Measurements from ENCODE around the gene FYN.

DNA sequence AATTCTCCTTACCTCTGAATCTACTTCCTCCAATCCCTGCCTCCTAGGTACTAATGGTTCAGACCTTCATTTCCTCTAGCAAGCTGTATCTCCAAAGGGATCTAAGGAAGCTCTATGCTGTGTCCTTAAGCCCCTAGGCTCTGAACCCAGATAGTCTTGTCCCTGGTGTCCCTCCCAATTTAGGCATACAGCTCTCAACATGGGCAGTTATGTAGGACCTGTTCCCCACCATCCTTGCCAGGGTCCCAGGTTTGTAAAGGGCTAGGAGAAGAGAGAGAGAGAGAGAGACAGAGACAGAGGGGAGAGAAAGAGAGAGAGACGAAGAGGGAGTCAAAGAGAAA, 44.6 kb downstream of the SLC16A10 start:
- RRBS, result no CpG with 5 or more reads among the region's 1 CpG

DNA sequence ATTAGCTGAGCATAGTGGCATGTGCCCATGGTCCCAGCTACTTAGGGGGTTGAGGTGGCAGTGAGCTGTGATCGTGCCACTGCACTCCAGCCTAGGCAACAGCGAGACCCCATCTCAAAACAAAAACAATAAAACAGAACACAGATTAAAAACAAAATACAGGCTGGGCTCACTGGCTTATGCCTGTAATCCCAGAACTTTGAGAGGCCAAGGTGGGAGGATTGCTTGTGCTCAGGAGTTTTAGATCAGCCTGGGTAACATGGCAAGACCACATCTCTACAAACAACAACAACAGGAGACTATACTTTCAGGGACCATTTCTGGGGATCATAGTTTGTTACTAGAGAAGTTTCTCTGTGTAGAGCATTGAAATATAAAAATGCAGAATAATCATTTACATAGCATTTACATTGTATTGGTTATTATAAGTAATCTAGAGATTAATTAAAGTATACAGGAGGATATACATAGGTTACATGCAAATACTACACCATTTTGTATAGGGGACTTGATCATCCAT, 62.7 kb upstream of the MFSD4B start:
- RRBS, result no CpG with 5 or more reads among the region's 2 CpGs

- RRBS, result no CpG with 5 or more reads among the region's 3 CpGs
Measured at GRCh38 chr6:111231086-111231408, 28.1 kb upstream of the MFSD4B start.

DNA sequence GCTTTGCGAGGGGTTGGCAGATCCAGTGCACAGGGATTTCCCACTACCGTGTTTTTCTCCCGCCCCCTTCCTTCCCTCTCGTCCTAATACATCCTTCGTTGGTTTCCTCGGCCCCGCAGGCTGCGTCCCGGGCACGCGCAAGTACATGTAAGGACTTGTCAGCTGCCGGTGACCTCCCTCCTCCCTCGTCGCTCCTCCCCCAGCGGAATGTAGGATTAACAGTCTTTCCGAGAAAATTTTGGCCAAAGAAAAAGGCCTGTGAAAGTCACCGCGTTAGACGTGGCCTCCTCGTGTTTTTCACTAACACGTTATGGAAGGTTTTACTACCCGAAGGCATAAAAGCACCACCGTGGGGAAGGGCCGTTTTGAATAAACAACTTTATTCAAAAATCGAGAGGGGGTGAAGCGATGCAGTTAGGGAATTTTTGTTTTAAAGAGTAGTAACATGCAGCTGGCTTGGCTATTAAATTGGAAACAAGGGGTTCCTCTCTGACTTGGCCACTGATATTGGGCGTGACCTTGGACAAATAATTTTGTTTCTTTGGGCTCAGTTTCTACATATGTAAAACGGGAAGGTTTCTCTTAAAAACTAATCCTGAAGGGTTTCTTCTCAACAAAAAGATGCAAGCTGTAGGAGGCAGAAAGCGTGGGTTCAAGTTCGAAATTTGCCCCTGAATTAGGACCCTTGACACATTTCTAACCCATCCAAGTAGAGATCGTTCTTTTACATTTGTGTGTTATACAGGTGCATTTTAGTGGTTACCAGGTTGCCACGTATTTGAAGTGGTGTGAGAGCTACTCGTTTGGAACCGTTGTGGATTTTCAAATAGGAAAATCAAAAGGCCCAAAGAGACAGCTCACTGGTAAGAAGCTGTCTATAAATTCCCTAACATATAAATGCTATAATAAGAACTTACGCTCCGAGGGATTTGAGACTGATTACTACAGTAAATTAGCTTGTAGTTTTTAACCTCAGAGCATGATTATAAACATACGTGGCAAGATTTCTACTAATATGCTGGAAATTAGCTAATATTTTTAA, 1.3 kb upstream of the REV3L start:
- RRBS, result no CpG with 5 or more reads among the region's 37 CpGs

DNA sequence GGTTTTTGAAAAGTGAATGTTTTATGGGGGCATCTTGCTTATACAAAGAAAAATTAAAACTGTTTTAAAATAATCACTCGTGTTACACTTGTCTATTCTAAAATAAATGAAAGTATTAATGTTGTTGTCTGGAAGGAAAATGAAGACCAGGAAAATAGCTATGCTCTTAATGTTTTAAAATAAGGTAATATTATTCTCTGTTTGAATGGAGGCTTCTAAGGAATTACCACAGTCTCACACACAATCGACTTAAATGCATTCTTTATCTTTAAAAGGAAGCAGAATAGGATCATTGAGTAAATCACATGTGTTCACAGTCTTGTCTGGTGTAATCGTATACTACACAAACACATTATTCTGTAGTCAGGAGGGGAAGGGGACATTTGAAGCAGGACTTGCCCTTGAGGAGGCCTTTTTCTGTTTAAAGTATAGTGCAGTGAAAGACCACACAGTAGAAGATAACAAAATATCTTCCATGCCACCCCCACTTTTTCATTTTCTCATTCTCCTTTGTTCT, 20.6 kb upstream of the REV3L start:
- RRBS, result no CpG with 5 or more reads among the region's 3 CpGs

DNA sequence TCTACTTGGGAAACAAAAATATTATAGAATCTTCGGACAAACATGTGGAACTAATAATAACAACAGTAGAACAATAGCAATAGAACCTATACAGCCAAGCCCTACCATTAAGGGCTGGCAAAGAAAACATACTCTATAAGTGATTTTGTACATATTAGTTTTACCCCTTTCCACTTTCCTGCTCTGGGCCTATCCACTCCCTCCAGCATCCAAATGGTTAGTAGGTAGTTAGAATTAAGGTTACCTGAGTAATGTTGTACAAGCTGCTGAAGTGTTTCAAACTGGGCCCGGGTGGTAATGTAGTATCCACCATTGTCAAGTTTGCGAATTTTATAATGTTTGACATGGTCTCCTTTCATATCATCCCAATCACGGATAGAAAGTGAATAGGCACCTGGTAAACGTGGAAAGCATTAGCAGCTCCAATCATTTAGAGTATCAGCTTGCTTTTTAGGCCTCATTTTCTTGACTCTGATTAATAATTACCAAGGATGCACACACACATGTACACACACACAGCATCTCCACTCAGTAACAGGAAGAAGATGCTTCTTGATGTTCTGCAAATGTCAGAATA, 97.1 kb upstream of the TRAF3IP2 start:
- RRBS, result no CpG with 5 or more reads among the region's 5 CpGs

DNA sequence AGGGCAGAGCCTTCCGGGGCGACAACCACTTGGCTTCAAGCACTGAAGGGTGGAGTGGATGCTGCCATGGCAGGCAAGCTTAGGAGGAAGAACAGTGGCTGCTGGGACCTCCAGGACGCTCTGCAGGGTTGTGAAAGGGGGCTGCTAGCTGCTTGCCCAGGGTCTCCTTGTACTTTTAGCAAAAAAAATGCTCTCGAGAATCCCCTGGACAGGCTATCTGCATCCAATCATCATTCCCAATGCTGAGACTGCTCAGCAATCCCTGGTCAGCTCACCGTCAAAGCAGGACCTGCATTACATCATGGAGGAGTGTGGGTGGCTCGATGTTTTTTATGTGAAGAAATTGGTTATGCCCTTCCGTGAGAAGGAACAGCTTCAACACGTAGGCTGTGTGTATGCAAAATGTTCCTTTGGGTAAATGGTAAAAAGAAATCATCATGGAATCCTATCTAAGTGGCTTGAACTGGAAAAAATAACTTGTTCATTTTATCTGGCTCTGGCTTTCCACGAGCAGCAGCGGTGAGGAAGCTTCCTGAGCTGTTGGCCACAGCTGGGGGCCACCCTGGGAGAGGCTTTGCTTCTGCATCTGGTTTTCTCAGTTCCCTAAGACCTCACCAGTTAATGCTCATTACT, 111.5 kb downstream of the FYN start:
- RRBS, result no CpG with 5 or more reads among the region's 10 CpGs

- RRBS, result no CpG with 5 or more reads among the region's 3 CpGs
Measured at GRCh38 chr6:111818756-111819155, 54.5 kb downstream of the FYN start.

DNA sequence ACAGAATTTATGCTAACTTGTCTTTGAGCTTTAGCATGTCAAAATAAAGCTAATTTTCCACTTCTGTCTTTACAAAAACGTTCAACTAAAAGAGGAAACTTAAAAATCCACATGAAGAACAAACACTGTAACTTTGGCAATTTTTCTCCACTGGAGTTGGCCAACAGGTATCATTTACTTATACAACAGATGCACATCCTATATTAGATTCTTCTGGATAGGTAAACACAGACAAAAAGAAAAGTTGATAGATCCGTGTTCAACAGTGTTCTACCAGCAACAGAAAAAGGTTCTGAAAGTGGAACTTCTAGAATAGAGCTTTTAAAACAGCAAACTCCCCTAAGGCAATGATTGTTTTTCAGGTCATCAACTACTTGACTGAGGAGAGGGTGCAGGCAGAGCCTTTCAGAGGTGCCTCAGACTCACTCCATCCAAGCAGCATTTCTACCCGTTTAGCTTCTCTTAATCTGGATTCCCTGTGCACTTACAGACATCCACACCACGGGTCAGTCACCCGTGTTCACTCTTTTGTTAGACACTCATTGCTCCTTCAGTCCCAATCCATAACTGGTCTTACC, 29.0 kb downstream of the FYN start:
- RRBS, result no CpG with 5 or more reads among the region's 5 CpGs

DNA sequence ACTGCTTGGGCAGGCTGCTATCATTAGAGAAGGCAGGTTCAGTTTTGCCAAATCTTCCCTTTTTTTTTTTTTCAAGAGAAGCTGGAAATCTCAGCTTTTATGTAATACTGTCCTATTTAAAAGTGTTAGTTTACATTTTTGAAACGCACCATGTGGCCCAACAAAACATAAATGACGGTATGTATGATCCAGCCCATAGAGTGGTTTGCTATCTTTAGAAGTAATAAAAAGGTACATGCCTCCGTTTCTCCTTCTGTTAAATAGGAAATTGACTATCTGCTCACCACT, 21.5 kb downstream of the FYN start:
- RRBS, result no CpG with 5 or more reads among the region's 3 CpGs

GRCh38 chr6:111872831-111874028, at the start of gene FYN:
TSS of gene FYN (minus strand) at chr6:111873452.
- RRBS, result 2% methylated on average over 82 of the region's 132 CpGs

- RRBS, result no CpG with 5 or more reads among the region's 7 CpGs
Measured at GRCh38 chr6:112203813-112204532, 50.4 kb downstream of the LAMA4 start.

DNA sequence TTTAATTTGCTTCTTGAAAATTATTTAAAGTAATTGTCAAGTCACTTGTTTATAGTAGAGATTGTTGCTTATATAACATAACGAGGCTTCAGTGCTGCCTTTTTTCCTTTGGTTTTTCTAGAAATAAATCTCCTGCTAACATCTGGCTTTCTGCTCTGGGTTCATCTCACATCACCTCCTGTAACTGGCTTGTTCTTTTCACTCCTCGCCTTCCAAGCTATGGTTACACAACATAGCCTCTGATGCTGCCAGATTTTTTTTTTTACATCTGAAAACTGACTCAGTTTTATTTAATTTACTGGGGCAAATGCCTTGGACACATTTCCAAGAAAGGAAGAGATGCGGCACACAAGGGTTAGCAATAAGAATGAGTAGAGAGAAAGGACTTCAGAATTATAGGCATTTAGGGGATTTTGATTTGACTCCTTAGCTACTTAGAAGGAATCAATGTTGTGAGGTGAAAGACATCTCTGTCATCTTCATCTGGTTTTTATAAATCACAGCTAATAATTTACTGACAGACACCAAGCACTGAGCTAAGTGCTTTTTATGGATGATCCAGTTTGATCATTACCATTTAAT, 31.3 kb downstream of the LAMA4 start:
- RRBS, result no CpG with 5 or more reads among the region's 3 CpGs

GRCh38 chr6:112234103-112234393, 20.3 kb downstream of the LAMA4 start:
- RRBS, result no CpG with 5 or more reads among the region's 4 CpGs

DNA sequence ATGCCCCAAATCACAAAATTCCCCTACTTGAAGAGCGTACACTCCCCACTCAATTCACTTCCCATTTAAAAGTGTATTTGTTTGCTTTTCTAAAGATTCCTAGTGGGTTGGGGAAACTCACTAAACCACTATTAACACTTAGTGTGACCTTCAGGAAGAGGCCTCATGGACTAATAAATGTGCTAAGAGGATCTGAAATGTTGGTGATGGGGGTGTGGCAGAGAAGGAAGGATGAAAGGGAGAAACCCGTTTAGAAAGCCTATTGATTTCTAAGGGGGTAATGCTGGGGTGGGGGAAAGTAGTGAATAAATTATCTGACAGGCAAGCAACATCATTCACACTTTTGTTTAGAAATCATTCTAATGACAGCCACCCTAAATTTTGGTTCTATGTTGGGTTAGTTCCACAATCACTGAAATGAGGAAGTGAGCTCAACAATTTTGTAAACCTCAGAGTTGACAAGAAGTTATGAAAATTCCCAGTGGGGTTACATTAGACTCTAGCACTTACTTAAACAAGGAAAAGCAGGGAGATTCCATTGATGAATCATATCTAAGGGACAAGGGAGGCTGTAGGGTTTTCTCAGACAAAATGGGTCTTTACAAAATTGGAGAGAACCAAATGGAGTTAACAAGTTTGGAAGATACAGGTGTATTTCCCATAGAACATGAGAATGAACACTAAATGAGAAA, 222.4 kb upstream of the MARCKS start:
- RRBS, result no CpG with 5 or more reads among the region's 2 CpGs

- RRBS, result no CpG with 5 or more reads among the region's 5 CpGs
Measured at GRCh38 chr6:113651068-113651580, 206.0 kb upstream of the MARCKS start.

DNA sequence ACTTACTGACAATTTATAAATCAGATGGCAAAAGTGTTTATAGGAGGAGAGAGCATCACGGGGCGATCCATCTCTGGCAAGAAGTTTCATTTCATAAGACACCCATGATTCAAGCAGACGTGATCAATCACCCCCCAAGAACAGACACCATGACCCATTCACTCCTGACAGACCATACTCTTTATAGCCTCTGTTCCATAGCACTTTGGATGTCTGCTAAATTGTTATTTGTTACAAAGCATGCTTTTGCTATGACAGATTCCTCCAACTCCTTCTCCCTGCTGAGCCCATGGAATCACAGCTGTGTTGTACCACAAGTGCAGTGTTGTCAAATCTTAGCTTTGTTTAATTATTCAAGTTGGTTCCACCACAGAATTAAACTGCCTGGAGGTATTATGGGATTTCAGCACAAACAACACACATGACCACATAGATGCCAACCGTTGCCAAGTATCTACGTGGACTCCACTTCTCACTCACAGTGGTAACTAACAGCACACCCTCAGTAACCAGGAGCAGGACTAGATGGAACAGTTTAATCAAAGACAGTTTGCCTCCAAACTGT, 32.8 kb upstream of the MARCKS start:
- RRBS, result no CpG with 5 or more reads among the region's 5 CpGs

GRCh38 chr6:113995580-113996034, 24.7 kb upstream of the HDAC2 start:
- RRBS, result no CpG with 5 or more reads among the region's 4 CpGs

- RRBS, result no CpG with 5 or more reads among the region's 3 CpGs
Measured at GRCh38 chr6:116278056-116278390, 1.7 kb downstream of the TSPYL1 start.

DNA sequence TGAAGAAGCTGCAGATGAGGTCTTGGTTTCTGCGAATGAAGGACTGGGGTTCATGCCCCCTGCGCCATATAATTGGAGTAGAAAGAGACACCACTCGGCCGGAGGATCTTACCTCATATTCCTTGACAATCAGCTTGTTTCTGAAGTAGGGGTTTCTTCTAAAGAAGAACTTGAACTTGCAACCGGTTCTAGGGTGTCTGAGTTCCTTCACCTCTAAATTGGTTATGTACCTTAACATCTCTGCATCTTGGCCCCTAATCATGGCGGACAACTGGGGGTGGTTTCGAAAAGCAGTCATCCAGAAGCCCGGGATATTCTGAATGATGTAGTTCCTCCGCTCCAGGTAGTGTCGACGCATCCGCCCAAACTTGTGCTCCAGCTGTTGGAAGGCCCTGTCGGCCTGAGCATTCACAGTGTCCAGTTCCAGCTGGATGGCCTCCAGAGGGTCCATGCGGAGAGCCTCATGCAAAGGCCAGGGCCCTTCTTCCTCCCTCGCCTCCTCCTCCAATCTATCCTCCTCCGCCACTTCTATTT, 967 bp downstream of the TSPYL1 start:
- RRBS, result 41% methylated on average over 2 of the region's 16 CpGs

Data from iris pigment epithelial cell (primary cell).